HTERT-HM (cell line): Measurements from ENCODE around the genes KNSTRN, BAHD1 and ITPKA.

GRCh38 chr15:40239627-40239995 is 748 bp downstream of the PAK6 start:
- RRBS, result 6% methylated on average over 2 of the region's 11 CpGs

DNA sequence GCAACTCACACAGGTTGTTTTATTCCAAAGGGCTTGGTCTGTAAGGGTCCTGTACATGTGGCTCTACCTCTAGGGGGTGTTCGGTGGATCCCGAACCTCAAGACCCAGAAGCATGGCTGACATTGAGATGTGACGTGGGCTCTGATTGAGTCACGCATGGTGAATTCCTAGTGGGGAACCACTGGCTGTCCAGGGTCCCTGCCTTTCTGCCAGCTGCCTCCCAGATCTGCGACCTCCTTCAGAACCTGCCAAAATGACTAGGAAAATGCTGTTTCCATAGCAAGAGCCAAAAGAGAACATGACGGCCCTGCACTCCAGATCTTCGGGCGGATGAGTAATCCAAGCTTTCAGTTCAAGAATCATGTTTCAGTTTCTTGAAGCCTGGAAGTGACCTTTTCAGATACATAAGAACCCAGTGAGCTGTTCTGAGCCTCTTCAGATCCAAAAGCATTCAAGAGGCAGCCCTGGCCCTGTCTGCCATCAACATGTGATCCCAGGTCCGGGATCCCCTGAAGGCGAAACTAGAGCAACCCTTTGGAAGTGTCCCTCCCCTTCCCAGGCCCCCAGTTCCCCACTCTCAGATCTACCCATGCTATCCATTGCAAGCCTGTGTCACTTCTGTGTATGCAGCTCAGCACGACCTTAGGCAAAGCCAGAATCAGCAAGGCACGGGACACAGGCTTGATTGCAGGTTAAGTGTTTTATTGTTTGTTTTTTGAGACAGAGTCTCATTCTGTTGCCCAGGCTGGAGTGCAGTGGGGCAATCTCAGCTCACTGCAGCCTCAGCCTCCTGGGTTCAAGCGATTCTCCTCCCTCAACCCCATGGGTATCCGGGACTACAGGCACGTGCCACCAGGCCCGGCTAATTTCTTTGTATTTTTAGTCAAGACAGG is 19.7 kb downstream of the ANKRD63 start:
- RRBS, result no CpG with 5 or more reads among the region's 16 CpGs

GRCh38 chr15:40344715-40345211 is 4.0 kb upstream of the CCDC9B start:
- RRBS, result 69% methylated on average over 4 of the region's 17 CpGs

DNA sequence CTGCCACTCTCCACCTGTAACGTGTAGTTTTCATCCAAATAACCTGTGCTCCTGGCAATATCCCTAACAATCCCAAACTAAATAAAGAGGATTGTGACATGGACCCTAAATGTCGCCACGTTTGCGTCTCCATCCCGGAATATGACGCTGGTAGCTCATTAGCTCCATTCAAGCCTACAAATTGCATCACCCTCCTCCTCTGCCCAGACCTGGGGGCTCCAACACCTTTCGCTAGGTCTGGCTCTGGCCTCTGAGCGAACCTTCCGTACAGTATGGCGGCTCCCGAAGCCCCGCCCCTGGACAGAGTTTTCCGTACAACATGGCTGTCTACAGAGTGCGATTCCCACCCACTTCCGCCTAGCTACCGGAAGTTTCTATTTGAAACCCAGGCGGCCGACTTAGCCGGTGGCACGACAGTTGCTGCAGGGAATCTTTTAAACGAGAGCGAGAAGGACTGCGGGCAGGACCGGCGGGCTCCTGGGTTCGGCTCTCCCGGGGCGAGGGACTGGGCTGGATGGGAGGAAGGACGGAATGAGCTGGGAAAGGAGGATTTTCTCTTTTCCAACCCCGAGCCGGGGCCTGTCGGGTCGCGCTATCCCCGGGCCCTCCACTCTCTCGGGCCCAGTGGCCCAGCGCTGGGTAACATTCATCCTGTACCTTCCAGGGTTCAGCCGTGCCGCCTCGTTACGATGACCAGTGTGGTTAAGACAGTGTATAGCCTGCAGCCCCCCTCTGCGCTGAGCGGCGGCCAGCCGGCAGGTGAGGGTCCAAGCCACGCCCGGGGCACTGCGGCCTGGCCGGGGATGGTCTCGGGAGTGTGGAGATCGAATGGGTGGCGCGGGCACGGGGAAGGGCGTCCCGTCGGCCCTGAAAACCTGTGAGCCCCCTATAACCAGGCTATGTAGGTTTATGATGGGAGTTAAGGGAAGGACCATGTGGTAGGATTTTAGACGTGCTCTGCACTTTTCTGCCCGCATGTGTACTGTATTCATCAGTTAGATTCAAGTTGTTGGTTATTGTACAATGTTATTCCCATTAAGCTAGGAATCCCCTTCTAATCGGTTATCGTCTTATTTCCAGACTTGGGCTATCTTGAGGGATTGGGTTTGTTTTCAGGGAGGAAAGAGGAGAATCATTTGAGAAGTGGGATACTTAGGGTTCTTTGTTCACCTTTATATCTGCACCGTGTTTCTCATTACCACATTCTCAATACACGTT is at the start of gene KNSTRN:
KNSTRN (plus strand) TSS at position 158 of the 1,218 bp plus-strand sequence.
- RRBS, result 2% methylated on average over 14 of the region's 63 CpGs

GRCh38 chr15:40412230-40413008 is 6.8 kb downstream of the IVD start:
- RRBS, result no CpG with 5 or more reads among the region's 10 CpGs

- RRBS, result under 1% methylated on average over 55 of the region's 98 CpGs
Measured at GRCh38 chr15:40440860-40441519, at the start of gene BAHD1. BAHD1 (plus strand) TSS chr15:40440953.

GRCh38 chr15:40549165-40550384 is 15.3 kb downstream of the CCDC32 start:
- RRBS, result no CpG with 5 or more reads among the region's 14 CpGs

DNA sequence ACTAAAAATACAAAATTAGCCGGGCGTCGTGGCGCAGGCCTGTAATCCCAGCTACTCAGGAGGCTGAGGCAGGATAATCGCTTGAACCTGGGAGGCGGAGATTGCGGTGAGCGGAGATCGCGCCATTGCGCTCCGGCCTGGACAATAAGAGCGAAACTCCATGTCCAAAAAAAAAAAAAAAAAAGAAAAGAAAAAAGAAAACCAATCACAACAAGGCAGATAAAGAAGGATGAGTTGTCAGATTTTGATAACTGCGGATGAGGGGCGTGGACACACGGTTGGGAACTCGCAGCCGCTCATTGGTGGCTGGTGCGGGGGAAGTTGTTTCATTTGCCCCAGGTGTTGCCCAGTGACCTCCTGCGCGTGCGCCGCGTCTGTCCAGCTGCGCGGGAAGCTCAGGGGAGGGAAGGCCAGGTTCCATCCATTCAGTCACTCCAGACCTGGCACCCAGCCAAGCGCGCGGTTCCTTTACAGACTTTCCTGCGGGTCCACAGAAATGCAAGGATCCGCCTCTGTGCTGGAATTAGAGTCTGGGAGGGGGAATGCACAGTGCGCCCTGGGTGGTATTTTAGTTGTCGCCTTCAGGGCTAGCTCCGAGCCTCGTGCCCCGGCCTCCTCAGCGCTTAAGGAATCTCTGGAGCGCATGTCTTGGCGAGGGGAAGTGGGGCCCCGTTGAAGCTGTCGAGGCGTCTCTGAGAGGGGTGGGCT is 769 bp upstream of the GCHFR start:
- RRBS, result no CpG with 5 or more reads among the region's 42 CpGs

DNA sequence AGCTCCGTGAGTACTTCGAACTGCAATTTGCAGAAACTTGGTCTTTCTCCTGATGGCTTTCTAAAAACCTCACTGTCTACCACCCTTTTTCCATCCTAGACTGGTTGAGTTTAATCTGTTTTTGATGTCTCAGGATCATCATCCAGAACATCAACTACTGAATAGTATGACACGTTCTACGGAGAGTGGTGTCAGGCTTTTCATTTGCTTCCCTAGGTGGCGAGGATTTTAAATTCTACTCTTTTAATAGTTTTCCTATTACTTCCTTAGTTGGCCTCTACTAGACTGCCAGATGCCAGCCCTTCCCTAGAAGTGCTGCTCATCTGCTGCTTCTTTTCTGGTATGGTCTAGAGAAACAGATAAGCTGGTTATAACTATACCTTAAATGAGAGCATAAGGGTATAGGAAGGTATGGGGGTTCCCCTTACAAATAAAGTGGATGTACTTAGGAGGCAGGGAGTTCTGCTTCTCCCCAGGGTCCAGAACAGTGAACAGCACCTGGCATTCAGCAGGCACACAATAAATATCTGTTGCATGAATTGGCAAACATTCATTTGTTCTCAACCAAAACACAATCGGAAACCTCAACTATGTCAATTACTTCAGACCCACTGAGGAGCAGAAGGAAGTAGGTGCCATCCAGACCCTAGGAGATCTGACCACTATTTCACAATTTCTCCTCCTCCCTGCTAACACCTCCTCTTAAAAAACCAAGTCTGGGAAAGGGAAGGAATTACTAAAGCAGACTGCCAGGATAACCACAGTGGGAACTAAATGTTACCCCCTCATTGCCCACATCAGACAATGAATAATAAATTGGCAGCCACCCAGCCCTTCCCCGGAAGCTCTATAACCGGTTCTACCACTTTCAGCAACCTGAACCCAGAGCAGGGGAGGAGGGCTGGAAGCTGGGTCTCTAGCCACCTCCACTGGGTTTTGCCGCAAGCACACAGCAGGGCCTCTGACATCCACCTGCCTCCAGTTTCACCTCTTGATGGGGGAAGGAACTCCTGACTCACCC is 17.3 kb downstream of the C15orf62 start:
- RRBS, result no CpG with 5 or more reads among the region's 9 CpGs

DNA sequence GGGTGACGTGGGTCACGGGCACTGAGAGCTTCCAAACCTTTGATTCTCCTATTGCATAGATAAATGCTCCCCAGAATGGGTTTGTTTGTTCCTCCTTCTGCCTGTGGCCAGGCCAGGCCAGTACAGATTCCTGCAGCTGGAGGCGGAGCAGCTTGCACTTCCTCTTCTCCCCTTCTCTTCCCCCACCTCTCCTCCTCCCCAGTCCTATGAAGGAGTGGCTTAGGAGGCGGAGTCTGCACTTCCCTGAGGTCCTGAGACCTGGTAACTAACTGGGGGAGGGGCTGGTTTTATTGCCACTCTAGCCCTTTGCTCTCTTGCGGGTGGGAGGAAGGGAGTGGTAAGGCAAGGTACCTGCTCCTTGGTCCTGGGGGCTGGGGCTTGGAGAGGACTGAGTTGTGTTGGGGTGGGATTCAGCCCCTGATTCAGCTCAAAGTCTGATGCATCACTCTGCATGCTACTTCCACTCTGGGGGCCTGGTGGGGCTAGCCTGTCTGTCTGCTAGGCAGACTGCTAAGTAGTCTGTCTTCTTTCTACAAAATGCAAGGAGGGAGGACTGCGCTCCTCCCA is 3.6 kb downstream of the SPINT1 start:
- RRBS, result no CpG with 5 or more reads among the region's 6 CpGs

DNA sequence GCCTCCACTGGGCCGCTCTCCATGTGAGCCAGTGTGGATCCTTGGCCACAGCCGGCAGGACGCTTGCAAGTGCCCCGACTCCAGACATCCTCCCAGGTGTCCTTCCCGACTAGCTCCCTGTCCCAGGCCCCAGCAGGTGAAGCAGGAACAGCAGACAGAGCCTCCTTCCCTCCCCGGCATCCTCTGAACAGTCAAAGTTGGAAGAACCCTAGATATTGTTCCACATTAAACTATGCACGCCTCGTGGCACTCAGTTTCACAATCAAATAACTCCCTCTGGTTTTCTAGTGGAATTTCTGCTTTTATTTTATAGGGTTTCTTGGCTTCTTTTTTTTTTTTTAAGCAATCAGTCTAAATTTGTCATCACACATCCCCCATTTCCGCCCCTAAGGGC is 15.8 kb downstream of the VPS18 start:
- RRBS, result no CpG with 5 or more reads among the region's 9 CpGs

GRCh38 chr15:40982862-40983348 is 29.6 kb downstream of the CHAC1 start:
- RRBS, result 5% methylated on average over 4 of the region's 13 CpGs

GRCh38 chr15:40987064-40987483 is 33.8 kb downstream of the CHAC1 start:
- RRBS, result no CpG with 5 or more reads among the region's 6 CpGs

- RRBS, result no CpG with 5 or more reads among the region's 3 CpGs
Measured at GRCh38 chr15:41116753-41116907, 550 bp upstream of the INO80 start.

- RRBS, result no CpG with 5 or more reads among the region's 2 CpGs
Measured at GRCh38 chr15:41474885-41475488, 18.7 kb upstream of the ITPKA start.

- RRBS, result under 1% methylated on average over 31 of the region's 75 CpGs
Measured at GRCh38 chr15:41492958-41493945, at the start of gene ITPKA. ITPKA (plus strand) TSS chr15:41493874.

- RRBS, result 90% methylated on average over 1 of the region's 16 CpGs
Measured at GRCh38 chr15:41507850-41508497, 5.7 kb downstream of the LTK start.

DNA sequence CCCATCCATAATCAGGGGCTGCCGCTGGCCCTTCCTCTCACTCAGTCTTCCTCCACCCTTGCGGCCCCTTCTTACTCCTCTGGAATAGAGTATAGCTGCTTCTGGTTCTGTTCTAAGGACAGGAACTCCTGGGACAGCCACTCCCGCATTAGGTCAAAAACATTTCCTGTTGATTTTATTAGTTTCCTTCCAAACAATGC is 4.3 kb upstream of the TYRO3 start:
- RRBS, result no CpG with 5 or more reads among the region's 3 CpGs

DNA sequence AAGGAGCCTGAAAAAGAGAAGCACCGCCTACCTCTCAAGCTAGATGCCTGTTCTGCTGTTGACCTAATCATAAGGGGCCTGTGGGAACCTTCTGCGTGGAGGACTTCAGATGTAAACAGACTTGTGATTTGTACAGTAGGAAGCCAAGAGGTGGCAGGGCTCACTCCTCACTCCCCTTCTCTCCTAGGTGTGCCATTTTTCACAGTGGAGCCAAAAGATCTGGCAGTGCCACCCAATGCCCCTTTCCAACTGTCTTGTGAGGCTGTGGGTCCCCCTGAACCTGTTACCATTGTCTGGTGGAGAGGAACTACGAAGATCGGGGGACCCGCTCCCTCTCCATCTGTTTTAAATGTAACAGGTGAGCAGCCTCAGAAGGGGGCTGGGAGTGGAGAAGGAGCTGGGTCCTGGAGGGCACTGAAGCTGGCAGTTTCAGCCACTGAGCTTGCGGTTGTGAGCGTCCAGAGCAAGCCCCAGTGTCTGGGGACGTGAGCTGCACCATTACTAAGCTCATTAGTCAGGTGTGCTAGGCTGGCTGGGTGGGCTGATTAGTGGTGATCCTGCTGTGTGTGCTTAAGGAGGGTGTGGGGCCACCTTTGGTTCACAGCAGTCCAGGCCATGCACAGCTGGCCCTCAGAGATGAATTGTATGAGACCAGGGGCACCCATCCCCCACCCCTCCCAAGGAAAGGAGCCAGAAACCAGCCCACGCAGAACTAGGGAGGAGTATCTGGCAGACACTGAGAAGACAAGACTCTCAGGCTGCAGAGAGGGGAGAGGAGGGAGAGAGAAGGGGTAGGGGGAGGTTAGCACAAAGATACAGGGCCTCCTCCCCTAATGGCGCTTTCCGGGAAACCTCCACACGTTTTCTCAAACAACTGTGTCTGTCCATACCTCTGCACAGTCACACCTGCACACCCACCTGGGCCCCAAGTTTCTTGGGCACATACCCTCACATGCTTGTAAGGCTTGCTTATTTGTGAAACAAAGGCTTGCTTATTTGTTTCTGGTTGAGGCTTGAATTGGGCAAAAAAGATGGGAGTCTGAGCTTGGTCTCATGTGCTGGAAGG is 3.7 kb downstream of the TYRO3 start:
- RRBS, result no CpG with 5 or more reads among the region's 12 CpGs

DNA sequence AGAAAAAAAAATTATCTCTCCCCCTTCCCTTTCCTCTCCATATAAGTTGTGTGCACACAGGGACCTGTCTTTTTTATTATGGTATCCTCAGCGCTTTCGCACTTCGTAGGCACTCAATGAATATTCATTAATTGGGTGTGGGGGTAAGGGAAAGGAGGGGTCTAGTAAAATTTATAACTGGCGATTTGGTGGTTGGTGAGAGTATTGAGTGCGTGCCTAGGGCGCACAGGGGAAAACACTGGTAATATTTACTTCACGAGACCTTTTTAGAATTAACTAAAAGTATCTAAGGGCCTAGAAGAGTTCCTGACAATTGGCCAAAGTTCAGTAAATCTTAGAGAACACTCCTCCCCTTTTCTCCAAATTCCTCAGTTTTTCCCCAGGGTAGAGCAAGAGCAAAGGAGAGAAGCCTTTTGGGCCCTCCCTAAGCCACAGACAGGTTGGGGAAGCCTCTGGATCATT is 25.7 kb downstream of the TYRO3 start:
- RRBS, result no CpG with 5 or more reads among the region's 7 CpGs